ENCODE measurements around the gene TNIK.

- RAMPAGE, long total RNA: no peak
- RRBS, 2 experiments: no CpG with 5 or more reads among the region's 3 CpGs
CAGE:
- cytosol, long polyA minus RNA: no peak
- cytosol, long polyA plus RNA: no peak
- long polyA plus RNA: no peak
- nucleolus, long total RNA: start-site peak on the plus strand at chr3:170129341-170129400, 11 reads
- nucleus, long polyA plus RNA: no peak
- nucleus, long total RNA: no peak
Measured at GRCh38 chr3:170128635-170129609, 52.6 kb downstream of the PHC3 start.

DNA sequence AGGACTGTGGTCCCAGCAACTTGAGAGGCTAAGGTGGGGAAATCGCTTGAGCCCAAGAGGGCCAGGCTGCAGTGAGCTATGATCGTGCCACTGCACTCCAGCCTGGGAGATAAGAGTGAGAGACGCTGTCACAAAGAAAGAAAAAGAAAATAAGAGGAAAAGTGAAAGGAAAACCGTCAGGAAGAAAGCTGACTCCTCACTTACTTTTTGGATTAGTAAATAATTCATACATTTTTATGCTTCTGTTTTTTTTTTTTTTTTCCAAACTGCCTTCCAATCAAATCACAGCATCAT, 1.3 kb downstream of the PHC3 start:
- RAMPAGE, long total RNA: no peak
- RRBS, 2 experiments: no CpG with 5 or more reads among the region's 4 CpGs
CAGE:
- cytosol, long polyA minus RNA: no peak
- cytosol, long polyA plus RNA: no peak
- long polyA plus RNA: no peak
- nucleolus, long total RNA: no peak
- nucleus, long polyA plus RNA: no peak
- nucleus, long total RNA: no peak

DNA sequence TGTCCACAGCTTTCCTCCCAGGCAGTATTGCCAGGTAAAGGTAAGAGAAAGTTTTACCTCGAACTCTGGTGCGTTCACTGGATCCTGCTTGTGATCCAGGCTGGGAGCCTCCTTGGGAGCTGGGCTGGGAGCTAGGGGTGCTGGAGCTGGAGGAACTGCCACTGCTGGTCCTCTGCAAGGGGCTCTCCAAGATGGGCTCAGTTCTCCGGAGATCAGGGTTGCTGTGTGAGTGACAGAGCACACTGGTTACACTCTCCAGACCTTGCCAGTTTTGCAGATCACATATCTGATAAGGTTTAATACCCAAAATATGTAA, 84.1 kb upstream of the SLC2A2 start:
- RAMPAGE, long total RNA: no peak
- RRBS, 2 experiments: no CpG with 5 or more reads among the region's 3 CpGs
CAGE:
- cytosol, long polyA minus RNA: no peak
- cytosol, long polyA plus RNA: no peak
- long polyA plus RNA: no peak
- nucleolus, long total RNA: no peak
- nucleus, long polyA plus RNA: no peak
- nucleus, long total RNA: no peak

DNA sequence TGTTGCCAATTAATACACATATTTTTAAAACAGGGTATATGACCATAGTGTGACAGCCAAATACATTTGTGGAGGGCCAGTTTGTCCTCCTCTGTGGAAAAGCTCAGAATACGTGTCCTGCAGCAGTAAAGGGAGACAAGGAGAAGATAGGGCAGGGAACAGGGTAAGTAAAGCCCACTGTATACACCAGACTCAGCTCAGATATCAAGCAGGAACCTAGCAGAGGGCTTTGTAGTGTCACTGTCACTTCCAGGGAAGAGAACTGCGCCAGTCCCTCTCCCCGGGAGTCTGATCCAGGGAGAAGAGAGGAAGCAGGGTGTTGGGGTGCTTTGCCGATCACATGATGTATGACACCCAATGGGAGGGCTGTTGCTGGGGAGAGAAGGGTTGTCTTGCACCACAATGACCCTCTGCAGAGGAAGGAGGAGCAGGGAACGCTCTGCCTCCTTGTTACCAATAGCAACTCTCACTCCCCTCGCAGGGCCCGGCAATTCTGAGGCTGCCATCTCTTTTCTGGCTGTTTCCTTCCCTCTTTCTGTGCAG, 147.2 kb upstream of the SLC2A2 start:
- RAMPAGE, long total RNA: no peak
- RRBS, 2 experiments: no CpG with 5 or more reads among the region's 7 CpGs
CAGE:
- cytosol, long polyA minus RNA: no peak
- cytosol, long polyA plus RNA: no peak
- long polyA plus RNA: no peak
- nucleolus, long total RNA: no peak
- nucleus, long polyA plus RNA: no peak
- nucleus, long total RNA: no peak

GRCh38 chr3:171295979-171296381, 164.2 kb downstream of the TNIK start:
- RAMPAGE, long total RNA: no peak
- RRBS, 2 experiments: no CpG with 5 or more reads among the region's 1 CpG
CAGE:
- cytosol, long polyA minus RNA: no peak
- cytosol, long polyA plus RNA: no peak
- long polyA plus RNA: no peak
- nucleolus, long total RNA: no peak
- nucleus, long polyA plus RNA: no peak
- nucleus, long total RNA: no peak

DNA sequence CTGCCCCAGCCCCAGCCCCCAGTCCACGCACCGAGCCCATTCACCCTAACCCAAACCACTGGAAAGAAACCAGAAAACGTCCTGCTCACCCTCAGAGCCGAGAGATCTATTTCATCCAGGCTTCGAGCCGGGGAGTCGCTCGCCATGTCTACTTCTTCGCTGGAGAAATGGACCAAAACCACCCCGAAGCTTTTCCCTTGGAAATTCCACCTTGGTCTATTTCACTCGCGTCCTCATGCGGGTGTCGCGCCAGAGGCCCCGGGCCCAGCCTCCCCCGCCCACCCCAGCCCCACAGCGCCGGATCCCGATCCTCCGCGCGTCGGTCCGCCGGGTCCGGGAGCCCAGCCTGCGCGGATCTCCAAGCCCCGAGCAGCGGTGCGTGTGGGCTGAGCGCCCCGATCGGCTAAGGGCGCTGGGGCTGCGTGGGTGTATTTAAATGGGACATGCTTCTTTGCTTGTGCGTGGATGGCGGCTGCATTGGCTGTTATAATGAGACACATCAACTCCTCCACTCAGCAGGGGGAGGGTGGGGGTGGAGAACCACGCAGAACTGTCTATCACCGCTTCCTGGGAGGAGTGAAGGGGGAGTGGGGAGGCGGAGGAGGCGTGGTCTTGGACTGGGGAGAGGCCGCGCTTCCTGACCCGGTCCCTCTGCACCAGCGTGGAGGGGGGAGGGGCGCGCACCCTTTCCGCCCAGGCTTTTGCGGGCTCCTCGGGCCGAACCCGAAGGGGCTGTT, at the start of gene TNIK:
Gene TNIK, minus strand, starts transcription at position 488 of the 737 bp plus-strand sequence.
- RAMPAGE, long total RNA: start-site peak on the plus strand centred at position 642 of the sequence, 89 bp wide, 21 and 31 reads in 2 replicates
- RRBS, 2 experiments: 4% methylated on average over 4 of the region's 54 CpGs
CAGE:
- cytosol, long polyA minus RNA: start-site peak on the minus strand centred at position 185 of the sequence, 23 bp wide, 74 reads; start-site peak on the minus strand centred at position 450 of the sequence, 157 bp wide, 1,175 reads
- cytosol, long polyA plus RNA: no peak
- long polyA plus RNA: start-site peak on the minus strand centred at position 384 of the sequence, 49 bp wide, 84 and 82 reads in 2 replicates; start-site peak on the minus strand centred at position 499 of the sequence, 41 bp wide, 116 and 87 reads in 2 replicates
- nucleolus, long total RNA: start-site peak on the minus strand centred at position 239 of the sequence, 136 bp wide, 39 reads; start-site peak on the minus strand centred at position 496 of the sequence, 17 bp wide, 42 reads
- nucleus, long polyA plus RNA: start-site peak on the minus strand centred at position 404 of the sequence, 61 bp wide, 113 and 204 reads in 2 replicates; start-site peak on the minus strand centred at position 506 of the sequence, 28 bp wide, 83 and 137 reads in 2 replicates
- nucleus, long total RNA: start-site peak on the minus strand centred at position 487 of the sequence, 56 bp wide, 35 reads

DNA sequence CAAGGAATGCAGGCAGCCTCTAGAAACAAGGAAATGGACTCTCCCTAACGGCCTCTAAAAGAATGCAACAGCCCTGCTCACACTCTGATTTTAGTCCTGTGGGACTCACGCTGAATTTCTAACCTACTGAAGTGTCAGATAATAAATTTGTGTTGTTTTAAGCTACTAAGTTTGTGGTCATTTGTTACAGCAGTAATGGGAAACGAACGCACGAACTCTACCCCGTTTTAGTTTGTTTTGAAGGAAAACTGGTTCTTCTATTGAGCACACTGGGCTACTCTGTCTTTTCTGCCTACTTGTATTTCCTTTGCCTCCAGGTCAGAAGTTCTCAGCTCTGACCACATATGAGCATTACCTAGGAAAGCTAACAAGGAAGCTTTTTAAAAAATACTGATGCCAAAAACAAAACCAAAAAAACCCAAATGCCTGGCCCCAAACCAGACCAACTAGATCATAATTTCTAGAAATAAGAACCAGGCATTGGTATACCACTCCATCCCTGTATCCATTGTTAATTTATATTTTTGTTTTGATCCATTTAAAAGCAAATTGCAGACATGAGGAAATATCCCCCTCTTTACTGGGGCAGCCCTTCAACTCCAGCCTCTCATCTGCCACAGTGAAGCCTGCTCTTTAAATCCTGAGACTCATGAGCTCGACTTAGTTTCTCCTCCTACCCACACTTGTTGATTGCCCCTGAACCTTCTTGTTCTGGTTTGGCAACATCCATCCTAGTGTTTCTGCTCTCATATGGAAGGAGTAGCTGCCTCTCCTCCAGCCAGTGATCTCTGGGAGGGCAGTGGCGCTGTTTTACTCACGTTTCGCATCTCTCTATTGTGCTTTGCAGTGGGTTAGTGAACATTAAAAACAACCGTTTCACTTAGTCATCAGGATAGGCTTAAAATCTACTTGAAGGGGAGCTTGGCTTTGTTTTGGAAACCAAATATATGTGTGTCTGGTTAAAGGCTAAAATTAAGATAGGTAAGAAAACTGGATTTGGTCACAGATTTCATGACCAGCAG, 156.8 kb upstream of the TNIK start:
- RAMPAGE, long total RNA: no peak
- RRBS, 2 experiments: no CpG with 5 or more reads among the region's 11 CpGs
CAGE:
- cytosol, long polyA minus RNA: no peak
- cytosol, long polyA plus RNA: no peak
- long polyA plus RNA: no peak
- nucleolus, long total RNA: no peak
- nucleus, long polyA plus RNA: no peak
- nucleus, long total RNA: no peak

- RAMPAGE, long total RNA: no peak
- RRBS, 2 experiments: no CpG with 5 or more reads among the region's 2 CpGs
CAGE:
- cytosol, long polyA minus RNA: no peak
- cytosol, long polyA plus RNA: no peak
- long polyA plus RNA: no peak
- nucleolus, long total RNA: no peak
- nucleus, long polyA plus RNA: no peak
- nucleus, long total RNA: no peak
Measured at GRCh38 chr3:171678918-171679334, 131.4 kb downstream of the PLD1 start.

GRCh38 chr3:171747037-171747406, 63.3 kb downstream of the PLD1 start:
- RAMPAGE, long total RNA: no peak
- RRBS, 2 experiments: no CpG with 5 or more reads among the region's 8 CpGs
CAGE:
- cytosol, long polyA minus RNA: no peak
- cytosol, long polyA plus RNA: no peak
- long polyA plus RNA: no peak
- nucleolus, long total RNA: no peak
- nucleus, long polyA plus RNA: no peak
- nucleus, long total RNA: no peak

DNA sequence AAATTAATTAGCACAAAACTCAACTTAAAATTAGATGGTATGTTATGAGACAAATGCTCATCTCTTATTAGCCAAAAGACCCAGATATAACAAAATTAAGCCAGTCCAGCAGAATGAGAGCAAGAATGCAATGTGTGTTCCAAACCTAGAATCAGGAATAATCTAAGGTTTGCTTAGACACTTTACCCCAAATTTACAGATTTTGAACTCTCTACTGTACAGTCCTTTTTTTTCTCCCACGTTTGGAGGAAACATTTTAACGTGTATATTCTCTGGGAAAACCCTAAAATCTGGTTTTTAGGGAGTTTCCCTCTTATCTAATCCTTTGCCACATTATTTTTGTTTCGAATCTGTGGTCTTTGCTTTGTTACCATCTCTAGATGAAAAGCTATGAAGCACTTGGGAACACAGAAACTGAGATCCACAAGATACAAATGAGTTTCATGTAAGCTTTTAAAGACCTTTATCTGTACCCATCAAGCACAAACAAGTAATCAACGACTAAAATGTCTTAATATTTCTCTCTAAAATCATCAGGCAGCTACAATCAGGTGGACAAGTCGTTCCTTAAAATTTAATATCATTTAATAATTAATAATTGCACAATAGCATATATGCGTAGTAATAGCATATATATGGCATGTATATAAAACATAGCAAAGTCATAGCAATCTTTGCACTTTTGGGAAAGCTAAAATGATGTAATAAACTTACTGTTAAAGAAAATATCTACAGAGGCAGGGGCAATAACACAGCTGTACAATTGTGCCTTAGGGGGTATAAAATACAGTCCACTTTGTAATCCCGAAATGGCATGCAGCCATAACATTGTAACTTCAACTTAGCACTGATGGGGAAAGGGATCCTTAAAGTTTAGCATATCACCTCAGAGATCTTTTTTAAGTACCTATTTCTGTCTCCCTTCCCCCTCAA, 41.2 kb downstream of the PLD1 start:
- RAMPAGE, long total RNA: no peak
- RRBS, 2 experiments: no CpG with 5 or more reads among the region's 7 CpGs
CAGE:
- cytosol, long polyA minus RNA: no peak
- cytosol, long polyA plus RNA: no peak
- long polyA plus RNA: no peak
- nucleolus, long total RNA: no peak
- nucleus, long polyA plus RNA: no peak
- nucleus, long total RNA: no peak

DNA sequence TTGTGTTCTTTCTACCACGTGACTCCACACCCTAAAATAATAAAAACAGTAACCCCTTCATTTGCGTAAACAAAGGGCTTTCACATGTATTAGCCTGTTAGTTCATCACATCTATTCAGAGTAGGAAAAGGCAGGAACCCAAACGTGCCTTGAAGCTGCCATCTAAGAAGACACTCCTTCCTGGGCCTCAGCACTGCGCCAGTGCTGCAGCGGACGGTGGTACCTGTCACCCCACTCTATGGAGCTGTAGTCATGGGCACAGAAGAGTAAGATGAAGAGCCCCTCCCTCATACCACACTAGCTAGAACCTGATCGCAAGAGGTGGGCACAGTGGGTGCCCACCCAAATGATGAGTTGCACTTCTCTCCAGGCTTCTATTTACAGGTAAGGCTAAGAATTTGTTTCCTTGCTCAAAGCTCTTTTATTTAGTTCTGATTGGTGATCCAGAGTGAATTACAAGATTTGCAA, 34.2 kb downstream of the PLD1 start:
- RAMPAGE, long total RNA: no peak
- RRBS, 2 experiments: no CpG with 5 or more reads among the region's 7 CpGs
CAGE:
- cytosol, long polyA minus RNA: no peak
- cytosol, long polyA plus RNA: no peak
- long polyA plus RNA: no peak
- nucleolus, long total RNA: no peak
- nucleus, long polyA plus RNA: no peak
- nucleus, long total RNA: no peak

- RAMPAGE, long total RNA: no peak
- RRBS, 2 experiments: no CpG with 5 or more reads among the region's 6 CpGs
CAGE:
- cytosol, long polyA minus RNA: no peak
- cytosol, long polyA plus RNA: no peak
- long polyA plus RNA: no peak
- nucleolus, long total RNA: no peak
- nucleus, long polyA plus RNA: no peak
- nucleus, long total RNA: no peak
Measured at GRCh38 chr3:171804878-171805515, 5.3 kb downstream of the PLD1 start.

DNA sequence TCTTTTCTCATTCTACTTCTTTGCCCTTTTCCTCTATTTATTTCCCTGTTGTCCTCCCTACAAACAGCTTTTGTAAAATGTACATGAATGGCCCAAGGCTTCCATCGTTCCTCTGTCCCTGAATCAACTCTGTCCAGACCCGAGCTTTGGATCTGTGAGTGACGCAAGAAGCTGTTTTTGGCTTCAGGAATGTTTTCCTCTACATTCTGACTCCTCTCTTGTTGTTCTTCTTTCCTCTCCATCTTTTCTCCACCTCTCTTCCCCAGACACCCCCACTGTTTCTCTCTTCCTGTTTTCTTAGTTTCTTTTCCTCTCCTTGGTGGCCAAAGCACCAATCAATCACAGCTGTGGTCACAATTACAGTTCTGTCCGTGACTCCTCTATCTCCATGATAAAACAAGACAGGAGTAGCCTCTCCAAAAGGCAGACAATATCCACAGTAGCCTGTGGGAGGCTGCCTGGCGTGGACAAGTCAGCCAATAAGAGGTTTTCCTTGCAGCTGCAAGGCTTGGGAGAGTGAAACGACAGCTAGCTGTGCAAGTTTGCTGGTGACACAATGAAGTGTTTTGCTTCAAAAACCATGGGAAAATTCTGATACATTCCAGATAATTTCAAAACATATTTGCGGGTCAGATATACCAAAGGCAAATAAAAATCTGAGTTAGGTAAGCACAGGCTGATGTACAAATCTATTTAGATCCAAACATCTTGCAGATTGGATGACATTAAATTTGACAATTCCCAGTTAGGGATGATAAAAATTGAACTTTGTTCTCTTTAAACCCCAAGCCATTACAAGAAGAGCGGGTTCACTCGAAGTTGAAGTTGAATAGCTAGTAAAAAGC, 4.8 kb upstream of the TMEM212 start:
- RAMPAGE, long total RNA: no peak
- RRBS, 2 experiments: no CpG with 5 or more reads among the region's 9 CpGs
CAGE:
- cytosol, long polyA minus RNA: no peak
- cytosol, long polyA plus RNA: no peak
- long polyA plus RNA: no peak
- nucleolus, long total RNA: no peak
- nucleus, long polyA plus RNA: no peak
- nucleus, long total RNA: no peak

DNA sequence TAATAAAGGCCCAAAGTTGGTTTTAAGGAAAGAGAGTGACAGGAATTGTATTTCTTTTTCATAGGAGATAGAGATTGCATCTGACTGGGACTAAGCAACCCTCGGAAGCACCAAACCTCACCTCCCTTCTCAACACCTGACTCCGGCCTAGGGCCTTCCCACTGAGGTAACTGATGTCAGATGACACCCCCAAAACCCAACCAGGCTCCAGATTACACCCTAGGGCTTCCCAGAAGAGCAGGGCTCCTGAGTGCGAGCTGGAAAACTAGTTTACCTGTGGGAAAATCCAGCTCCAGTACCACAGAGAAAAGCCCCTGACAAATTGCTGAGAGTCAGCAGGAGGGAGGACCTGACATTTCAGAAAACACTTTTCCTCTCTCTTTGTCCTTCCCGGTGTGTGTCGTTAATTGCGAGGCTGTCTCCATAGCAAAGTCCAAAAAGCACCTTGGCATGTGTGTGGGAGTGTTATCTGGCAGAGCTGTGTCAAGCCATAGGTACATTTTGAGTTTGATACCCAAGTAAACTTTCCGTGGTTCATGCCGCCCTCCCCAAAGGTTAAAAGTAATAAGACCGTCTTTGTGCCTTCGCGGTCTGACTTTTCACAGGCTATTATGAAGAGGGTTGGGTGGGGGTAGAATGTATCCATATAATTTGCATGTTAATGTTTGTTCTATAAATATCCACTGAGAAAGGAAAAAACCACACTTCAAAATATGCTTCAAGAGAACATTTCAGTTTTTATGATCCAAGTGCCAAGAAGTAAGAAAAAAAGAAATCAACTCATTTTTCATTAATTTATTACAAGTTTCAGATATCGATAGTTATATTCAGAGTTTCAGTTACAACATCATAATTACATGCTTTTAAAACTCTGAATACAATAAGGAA, 79.7 kb upstream of the FNDC3B start:
- RAMPAGE, long total RNA: no peak
- RRBS, 2 experiments: no CpG with 5 or more reads among the region's 12 CpGs
CAGE:
- cytosol, long polyA minus RNA: no peak
- cytosol, long polyA plus RNA: no peak
- long polyA plus RNA: no peak
- nucleolus, long total RNA: no peak
- nucleus, long polyA plus RNA: no peak
- nucleus, long total RNA: no peak

DNA sequence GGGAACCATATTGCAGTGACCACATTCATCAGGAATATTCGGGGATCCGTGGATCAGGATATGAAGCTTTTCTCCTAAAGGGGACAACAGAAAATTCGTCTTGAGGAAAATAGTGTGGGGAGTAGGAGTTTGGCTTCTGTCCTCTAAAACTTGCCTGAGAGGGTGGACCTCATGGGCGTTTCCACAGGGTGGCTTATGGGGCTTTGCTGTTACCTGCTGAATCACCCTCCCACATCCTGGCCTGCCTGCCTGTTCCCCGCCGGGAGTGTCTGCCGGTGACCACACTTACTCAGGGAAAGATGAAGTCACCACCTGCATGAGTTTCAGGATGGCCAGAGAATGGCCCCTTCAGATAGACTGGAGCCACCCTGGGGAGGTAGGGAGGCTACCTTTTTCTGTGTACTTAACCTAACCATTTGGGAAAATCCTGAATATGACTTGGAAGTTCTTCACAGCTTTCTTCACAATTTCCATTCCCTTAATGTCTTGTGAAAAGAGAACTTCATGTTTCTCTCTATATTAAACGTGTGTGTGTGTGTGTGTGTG, 78.4 kb upstream of the FNDC3B start:
- RAMPAGE, long total RNA: no peak
- RRBS, 2 experiments: no CpG with 5 or more reads among the region's 8 CpGs
CAGE:
- cytosol, long polyA minus RNA: no peak
- cytosol, long polyA plus RNA: no peak
- long polyA plus RNA: no peak
- nucleolus, long total RNA: no peak
- nucleus, long polyA plus RNA: no peak
- nucleus, long total RNA: no peak

GRCh38 chr3:172078488-172079181, 39.3 kb downstream of the FNDC3B start:
- RAMPAGE, long total RNA: no peak
- RRBS, 2 experiments: no CpG with 5 or more reads among the region's 8 CpGs
CAGE:
- cytosol, long polyA minus RNA: no peak
- cytosol, long polyA plus RNA: no peak
- long polyA plus RNA: no peak
- nucleolus, long total RNA: no peak
- nucleus, long polyA plus RNA: no peak
- nucleus, long total RNA: no peak

- RAMPAGE, long total RNA: no peak
- RRBS, 2 experiments: no CpG with 5 or more reads among the region's 11 CpGs
CAGE:
- cytosol, long polyA minus RNA: no peak
- cytosol, long polyA plus RNA: no peak
- long polyA plus RNA: no peak
- nucleolus, long total RNA: no peak
- nucleus, long polyA plus RNA: no peak
- nucleus, long total RNA: no peak
Measured at GRCh38 chr3:172083744-172084526, 44.6 kb downstream of the FNDC3B start.

- RAMPAGE, long total RNA: no peak
- RRBS, 2 experiments: no CpG with 5 or more reads among the region's 2 CpGs
CAGE:
- cytosol, long polyA minus RNA: no peak
- cytosol, long polyA plus RNA: no peak
- long polyA plus RNA: no peak
- nucleolus, long total RNA: no peak
- nucleus, long polyA plus RNA: no peak
- nucleus, long total RNA: no peak
Measured at GRCh38 chr3:172104326-172105028, 65.1 kb downstream of the FNDC3B start.

DNA sequence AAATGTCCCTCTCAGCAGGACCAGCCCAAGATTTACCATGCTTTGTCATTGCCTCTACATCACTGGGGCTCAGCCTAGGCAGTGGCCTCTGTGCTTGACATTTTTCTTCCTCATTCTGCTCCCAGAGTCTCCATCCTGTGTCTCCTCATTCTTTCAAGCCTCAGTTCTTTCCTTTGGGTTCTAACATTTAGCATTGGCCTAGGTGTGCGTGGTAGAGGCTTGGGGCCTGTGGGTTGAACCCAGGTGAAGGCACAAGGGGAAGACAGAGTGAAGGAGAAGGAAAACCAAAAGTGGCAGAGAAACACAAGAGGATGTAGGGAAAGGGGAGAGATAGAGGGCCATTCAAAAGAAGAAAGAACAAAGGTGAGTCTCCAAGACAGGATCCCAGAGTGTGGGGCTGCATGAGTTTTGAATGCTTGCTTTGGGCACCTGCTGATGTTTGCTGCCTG, 75.7 kb downstream of the FNDC3B start:
- RAMPAGE, long total RNA: no peak
- RRBS, 2 experiments: no CpG with 5 or more reads among the region's 1 CpG
CAGE:
- cytosol, long polyA minus RNA: no peak
- cytosol, long polyA plus RNA: no peak
- long polyA plus RNA: no peak
- nucleolus, long total RNA: no peak
- nucleus, long polyA plus RNA: no peak
- nucleus, long total RNA: no peak

DNA sequence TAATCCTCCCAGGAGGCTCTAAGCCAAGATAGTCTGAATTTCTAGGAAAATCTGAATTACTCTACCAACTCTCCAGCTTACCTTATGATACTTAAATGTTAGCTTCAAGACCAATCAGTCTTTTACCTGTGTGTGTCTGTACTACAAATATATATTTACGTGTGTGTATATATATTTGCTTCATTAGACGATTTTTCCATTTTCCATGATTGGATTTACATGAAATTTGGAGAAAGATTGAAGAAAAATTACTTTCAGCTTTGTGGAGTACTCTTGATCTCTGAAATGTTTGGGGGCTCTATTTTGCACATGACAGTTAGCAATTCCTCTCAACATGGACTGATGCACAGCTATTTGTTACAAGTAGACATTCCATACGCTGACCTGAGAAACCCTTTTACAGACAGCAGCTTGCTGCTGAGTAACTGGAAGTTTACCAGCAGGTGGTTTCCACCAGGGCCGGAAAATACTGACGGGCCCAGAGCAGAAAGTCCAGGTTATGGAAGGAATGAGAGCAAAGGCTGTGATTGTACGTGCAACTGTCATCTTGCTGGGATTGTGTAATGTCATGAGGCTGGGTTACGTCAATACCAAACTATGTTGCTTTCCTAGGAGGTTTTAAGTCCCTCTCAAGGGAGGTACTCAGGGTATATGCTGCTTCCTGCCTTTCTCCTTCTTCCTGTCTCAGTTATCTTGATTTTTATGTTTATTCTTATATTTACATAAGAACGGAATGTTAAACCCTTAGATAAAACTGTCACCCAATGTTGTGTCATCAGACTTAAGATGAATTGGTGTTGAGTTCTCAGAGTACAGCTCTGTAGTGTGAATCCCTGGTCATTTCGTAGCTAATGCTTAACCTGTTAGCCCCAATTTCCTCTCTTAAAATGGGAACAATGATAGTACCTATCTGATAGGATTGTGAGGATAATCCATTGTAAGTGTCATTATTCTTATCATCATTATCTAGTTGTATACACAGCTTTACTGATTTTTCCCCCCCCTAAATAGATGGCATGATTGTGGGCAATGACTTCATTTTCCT, 101.1 kb downstream of the FNDC3B start:
- RAMPAGE, long total RNA: no peak
- RRBS, 2 experiments: no CpG with 5 or more reads among the region's 9 CpGs
CAGE:
- cytosol, long polyA minus RNA: no peak
- cytosol, long polyA plus RNA: no peak
- long polyA plus RNA: no peak
- nucleolus, long total RNA: no peak
- nucleus, long polyA plus RNA: no peak
- nucleus, long total RNA: no peak

Measured in GM12878 (cell line).